Uterus (tissue), 7 donors: ENCODE measurements around a stretch of chr20.

DNA sequence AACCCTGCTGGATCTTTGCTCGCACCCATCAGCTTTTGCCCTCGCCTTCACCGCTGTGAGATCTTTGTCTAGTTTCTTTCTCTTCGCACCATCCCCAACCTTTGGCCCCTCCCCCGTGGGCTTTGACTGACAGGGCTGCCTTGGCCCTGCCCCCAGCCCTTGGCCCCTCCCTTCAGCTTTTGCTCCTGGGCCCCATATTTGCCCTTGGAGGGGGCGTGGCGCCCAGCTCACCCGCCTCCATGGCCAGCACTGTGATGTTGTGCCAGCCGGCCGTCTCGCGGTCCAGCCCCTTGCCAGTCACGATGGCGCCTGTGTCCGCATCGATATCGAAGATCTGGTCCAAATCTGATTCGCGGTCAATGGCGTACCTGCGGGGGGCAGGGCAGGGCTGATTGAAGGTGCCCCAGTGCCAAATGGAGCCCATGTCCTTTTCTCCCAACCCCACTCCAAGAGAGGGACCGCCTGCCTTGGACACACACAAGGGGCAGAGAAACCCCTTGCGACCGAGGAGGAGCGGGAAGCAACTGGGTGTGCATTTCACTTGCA lies 81.2 kb downstream of the CD40 start:
- PRO-cap, 4 experiments, result no peak in any of the 4 experiments
- RAMPAGE, long total RNA, 2 experiments, result no peak in any of the 2 experiments
- RRBS, result no CpG with 5 or more reads among the region's 25 CpGs

DNA sequence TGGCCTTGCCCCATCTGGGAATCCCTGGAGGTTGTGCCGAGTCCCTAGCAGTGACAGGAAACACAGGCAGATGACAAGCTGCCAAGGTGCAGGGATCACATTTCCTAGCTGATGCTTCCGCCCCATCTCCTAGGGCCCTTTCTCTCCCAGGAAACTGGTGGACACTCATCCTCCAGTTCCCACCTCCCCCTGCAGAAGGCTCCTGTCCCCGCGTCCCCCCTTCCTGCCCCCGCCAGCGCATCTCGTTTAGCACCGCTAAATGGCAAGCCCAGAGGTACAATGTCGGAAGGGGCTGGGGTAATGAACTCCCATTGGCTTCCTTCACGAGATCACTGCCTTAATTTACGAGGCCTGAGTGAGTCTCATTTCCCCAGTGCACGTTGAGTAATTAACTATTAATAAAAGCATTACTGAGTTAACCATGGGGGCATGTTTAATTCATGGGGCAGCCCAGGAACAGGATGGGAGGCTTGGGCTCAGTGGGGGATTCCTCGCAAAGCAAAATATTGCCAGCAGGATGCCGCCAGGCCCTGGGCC lies 20.6 kb downstream of the SLC35C2 start:
- PRO-cap, 4 experiments, result no peak in any of the 4 experiments
- RAMPAGE, long total RNA, 2 experiments, result no peak in any of the 2 experiments
- RRBS, result no CpG with 5 or more reads among the region's 14 CpGs

GRCh38 chr20:46348366-46348820 lies 15.8 kb downstream of the SLC35C2 start:
- PRO-cap, 4 experiments, result no peak in any of the 4 experiments
- RAMPAGE, long total RNA, 2 experiments, result no peak in any of the 2 experiments
- RRBS, result no CpG with 5 or more reads among the region's 13 CpGs

- PRO-cap, 4 experiments, result no peak in any of the 4 experiments
- RAMPAGE, long total RNA, 2 experiments, result no peak in any of the 2 experiments
- RRBS, result no CpG with 5 or more reads among the region's 9 CpGs
Measured at GRCh38 chr20:46362986-46363516, 1.2 kb downstream of the SLC35C2 start.

GRCh38 chr20:46686614-46687257 lies 2.5 kb downstream of the TP53RK start:
- PRO-cap, 4 experiments, result no peak in any of the 4 experiments
- RAMPAGE, long total RNA, 2 experiments, result no peak in any of the 2 experiments
- RRBS, result no CpG with 5 or more reads among the region's 5 CpGs

- PRO-cap, 4 experiments, result peak in 2 of 4 experiments; most common plus-strand start chr20:46687840 (in 2)
- RAMPAGE, long total RNA, 2 experiments, result no peak in any of the 2 experiments
- RRBS, result no CpG with 5 or more reads among the region's 3 CpGs
Measured at GRCh38 chr20:46687710-46688129, 1.5 kb downstream of the TP53RK start.

- PRO-cap, 4 experiments, result no peak in any of the 4 experiments
- RAMPAGE, long total RNA, 2 experiments, result no peak in any of the 2 experiments
- RRBS, result 91% methylated on average over 4 of the region's 17 CpGs
Measured at GRCh38 chr20:46714006-46715016, 4.9 kb downstream of the SLC2A10 start.

- PRO-cap, 4 experiments, result no peak in any of the 4 experiments
- RAMPAGE, long total RNA, 2 experiments, result no peak in any of the 2 experiments
- RRBS, result no CpG with 5 or more reads among the region's 19 CpGs
Measured at GRCh38 chr20:46945068-46946106, 50.7 kb downstream of the EYA2 start.

DNA sequence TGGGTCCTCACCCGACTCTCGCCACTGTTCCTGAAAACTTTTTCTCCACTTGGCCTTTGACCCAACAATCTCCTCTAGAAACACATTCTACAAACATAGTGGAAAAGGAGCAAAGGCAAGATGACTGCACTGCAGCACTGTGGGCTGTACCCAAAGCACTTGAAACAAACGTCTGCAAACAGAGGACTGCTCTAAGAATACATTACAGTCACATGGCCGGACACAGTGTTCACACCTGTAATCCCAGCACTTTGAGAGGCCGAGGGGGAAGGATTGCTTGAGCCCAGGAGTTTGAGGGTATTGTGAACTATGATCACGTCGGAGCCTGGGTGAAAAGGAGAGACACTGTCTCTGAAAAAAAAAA lies 43.6 kb downstream of the ZMYND8 start:
- PRO-cap, 4 experiments, result no peak in any of the 4 experiments
- RAMPAGE, long total RNA, 2 experiments, result no peak in any of the 2 experiments
- RRBS, result no CpG with 5 or more reads among the region's 7 CpGs

- PRO-cap, 4 experiments, result no peak in any of the 4 experiments
- RAMPAGE, long total RNA, 2 experiments, result start-site peak on the minus strand in 1 of 2 experiments, at chr20:47661780-47661894 at its widest, 56 reads per replicate
- RRBS, result no CpG with 5 or more reads among the region's 4 CpGs
Measured at GRCh38 chr20:47661645-47661917, 123.7 kb downstream of the SULF2 start.

- PRO-cap, 4 experiments, result no peak in any of the 4 experiments
- RAMPAGE, long total RNA, 2 experiments, result no peak in any of the 2 experiments
- RRBS, result no CpG with 5 or more reads among the region's 18 CpGs
Measured at GRCh38 chr20:47672763-47673727, 112.2 kb downstream of the SULF2 start.

DNA sequence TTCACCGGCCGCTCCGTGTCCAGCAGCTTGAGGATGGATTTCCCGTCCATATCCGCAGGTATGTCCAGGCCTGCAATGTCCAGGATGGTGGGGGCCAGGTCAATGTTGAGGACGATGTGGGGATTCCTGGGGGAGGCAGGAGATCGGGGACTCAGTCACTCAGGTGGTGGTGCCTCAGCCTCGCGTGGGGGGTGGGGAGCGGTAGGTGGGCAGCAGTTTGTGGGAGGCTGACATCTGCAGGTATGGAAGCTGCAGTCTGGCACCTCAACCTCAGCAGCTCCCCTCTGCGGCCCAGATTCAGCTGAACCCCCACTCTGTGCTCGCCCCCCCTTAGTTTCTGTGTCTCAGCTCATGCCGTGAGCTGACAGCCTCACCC lies 106.6 kb downstream of the SULF2 start:
- PRO-cap, 4 experiments, result no peak in any of the 4 experiments
- RAMPAGE, long total RNA, 2 experiments, result no peak in any of the 2 experiments
- RRBS, result 100% methylated on average over 1 of the region's 13 CpGs

DNA sequence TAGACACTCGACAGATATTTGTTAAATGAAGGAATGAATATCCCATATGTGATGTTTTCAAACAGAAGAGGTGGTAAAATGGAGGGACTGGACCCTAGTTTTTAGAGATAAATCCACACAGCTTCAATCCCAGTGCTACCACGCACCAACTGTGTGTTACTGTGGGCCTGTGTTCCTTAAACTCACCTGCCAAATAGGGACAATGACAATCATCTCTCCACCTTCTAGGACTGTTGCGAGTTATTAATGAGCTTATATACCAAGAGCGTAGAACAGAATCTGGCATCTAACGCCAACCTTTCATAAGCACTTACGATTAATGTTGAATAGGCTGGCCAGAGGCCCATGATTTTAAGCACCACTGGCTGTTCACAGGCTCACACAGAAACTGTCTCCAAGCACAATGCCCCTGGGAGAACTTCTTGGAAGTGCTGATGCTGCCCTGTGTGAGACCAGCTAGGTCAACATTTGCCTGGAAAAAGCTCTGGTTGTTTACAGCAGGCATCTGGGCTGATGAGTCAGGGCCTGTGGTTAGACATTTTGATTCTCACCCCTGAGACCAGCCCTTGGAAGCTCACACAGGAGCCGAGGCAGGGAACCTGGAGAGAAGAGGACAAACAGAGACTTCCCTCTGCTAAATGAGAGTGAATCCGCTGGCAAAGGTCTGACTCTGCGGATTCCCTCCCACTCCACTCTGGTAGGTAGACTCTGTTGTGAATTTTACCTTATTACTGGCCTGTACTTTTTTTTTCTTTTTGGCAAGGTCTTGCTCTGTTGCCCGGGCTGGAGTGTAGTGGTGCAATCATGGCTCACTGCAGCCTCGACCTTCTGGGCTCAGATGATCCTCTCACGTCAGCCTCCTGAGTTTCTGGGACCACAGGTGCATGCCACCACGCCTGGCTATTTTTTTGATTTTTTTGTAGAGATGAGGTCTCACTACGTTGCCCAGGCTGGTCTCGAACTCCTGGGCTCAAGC lies 6.8 kb upstream of the SULF2 start:
- PRO-cap, 4 experiments, result peak in 1 of 4 experiments; most common plus-strand start position 577 of the sequence (in 1)
- RAMPAGE, long total RNA, 2 experiments, result no peak in any of the 2 experiments
- RRBS, result no CpG with 5 or more reads among the region's 15 CpGs

- PRO-cap, 4 experiments, result no peak in any of the 4 experiments
- RAMPAGE, long total RNA, 2 experiments, result no peak in any of the 2 experiments
- RRBS, result no CpG with 5 or more reads among the region's 1 CpG
Measured at GRCh38 chr20:48195346-48195715, 410.1 kb upstream of the SULF2 start.

DNA sequence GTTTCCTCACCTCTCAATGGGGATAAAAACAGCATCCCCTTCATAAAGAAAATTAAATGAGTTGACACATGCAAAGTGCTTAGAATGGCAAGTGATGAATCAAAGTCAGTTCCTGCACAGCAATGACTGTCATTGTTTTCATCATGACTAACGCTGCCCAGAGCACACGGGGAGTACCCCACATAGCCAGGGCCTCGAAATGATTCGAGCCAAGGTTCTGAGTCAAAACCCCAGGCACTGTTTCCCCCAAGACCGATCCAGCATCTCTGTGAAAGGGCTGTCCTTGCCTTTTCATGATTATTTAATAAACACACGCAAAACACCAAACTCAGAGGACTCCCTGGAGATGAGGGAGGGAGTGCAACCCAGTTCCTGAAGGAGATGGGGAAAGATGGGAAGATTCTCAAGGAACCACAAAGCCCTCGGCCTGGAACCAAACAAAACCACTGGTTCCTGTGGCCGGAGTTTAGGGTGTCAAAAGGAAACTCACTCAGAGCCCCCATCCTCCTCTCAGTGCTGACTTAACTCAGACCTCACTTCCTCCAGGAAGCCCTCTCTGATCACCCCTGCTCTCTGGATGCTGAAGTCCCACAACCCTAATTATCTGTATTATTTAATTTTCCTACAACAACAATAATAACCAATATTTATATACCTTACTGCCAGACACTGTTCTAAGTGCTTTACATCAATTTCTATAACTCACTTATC lies 3.7 kb downstream of the PREX1 start:
- PRO-cap, 4 experiments, result no peak in any of the 4 experiments
- RAMPAGE, long total RNA, 2 experiments, result no peak in any of the 2 experiments
- RRBS, result no CpG with 5 or more reads among the region's 8 CpGs

- PRO-cap, 4 experiments, result no peak in any of the 4 experiments
- RAMPAGE, long total RNA, 2 experiments, result no peak in any of the 2 experiments
- RRBS, result no CpG with 5 or more reads among the region's 3 CpGs
Measured at GRCh38 chr20:48920013-48920719, 1.3 kb upstream of the ARFGEF2 start.

DNA sequence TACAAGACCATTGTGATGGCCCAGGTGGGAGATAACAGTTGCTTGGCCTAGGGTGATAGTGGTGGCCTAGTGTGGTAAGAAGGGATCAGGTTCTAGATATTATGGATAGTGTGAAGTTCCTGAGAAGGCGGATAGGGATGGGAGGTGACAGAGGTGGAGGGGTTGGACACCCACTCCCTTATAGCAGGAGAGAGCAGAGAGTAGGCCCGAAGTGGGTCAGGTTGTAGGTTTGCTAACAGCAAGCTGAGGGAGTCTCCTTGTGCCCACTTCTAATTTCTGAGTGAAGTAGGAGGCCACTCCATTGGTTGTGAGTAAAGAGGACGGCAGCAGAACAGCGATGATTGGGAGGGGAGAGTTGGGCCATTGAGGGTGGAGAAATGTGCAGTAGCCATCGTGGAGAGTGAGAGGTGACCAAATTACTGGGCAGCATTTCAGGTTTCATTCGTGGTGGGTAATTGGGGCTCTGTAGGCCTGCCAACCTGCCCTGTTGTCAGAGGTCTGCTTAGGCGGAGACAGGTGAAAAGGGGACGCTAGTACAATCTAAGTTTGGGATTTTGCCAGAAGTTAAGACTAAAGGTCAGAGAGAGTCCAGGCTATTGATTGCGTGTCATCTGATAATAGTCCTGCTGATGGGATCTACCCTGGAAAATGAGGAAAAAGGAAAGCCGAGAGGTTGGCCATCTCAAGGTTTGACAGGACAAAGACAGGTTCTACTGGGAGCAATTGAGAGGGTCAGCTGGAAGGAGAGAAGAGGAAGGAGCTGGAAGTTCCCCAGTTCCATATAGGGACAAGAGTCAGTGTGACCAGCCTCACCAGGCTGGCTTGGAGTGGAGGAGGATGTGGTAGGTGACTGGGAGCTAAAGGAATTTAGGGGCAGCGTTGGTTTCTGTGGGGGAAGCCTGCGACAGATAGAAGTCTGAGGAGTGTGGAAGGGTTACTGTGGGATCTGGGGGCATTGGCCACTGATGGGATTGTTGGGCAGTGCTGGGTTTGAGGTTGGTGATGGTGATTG lies 10.8 kb downstream of the ARFGEF2 start:
- PRO-cap, 4 experiments, result no peak in any of the 4 experiments
- RAMPAGE, long total RNA, 2 experiments, result no peak in any of the 2 experiments
- RRBS, result no CpG with 5 or more reads among the region's 12 CpGs

- PRO-cap, 4 experiments, result no peak in any of the 4 experiments
- RAMPAGE, long total RNA, 2 experiments, result no peak in any of the 2 experiments
- RRBS, result no CpG with 5 or more reads among the region's 8 CpGs
Measured at GRCh38 chr20:49124282-49124733, 63.8 kb downstream of the STAU1 start.

GRCh38 chr20:49275948-49276934 lies 1.6 kb downstream of the ZNFX1 start:
- PRO-cap, 4 experiments, result peak in 2 of 4 experiments; most common plus-strand start chr20:49276762 (in 1)
- RAMPAGE, long total RNA, 2 experiments, result no peak in any of the 2 experiments
- RRBS, result no CpG with 5 or more reads among the region's 4 CpGs

GRCh38 chr20:49282702-49282998 lies 4.8 kb upstream of the ZNFX1 start:
- PRO-cap, 4 experiments, result no peak in any of the 4 experiments
- RAMPAGE, long total RNA, 2 experiments, result no peak in any of the 2 experiments
- RRBS, result no CpG with 5 or more reads among the region's 10 CpGs